SK-MEL-5 (cell line): ENCODE results near the gene TOGARAM1.

DNA sequence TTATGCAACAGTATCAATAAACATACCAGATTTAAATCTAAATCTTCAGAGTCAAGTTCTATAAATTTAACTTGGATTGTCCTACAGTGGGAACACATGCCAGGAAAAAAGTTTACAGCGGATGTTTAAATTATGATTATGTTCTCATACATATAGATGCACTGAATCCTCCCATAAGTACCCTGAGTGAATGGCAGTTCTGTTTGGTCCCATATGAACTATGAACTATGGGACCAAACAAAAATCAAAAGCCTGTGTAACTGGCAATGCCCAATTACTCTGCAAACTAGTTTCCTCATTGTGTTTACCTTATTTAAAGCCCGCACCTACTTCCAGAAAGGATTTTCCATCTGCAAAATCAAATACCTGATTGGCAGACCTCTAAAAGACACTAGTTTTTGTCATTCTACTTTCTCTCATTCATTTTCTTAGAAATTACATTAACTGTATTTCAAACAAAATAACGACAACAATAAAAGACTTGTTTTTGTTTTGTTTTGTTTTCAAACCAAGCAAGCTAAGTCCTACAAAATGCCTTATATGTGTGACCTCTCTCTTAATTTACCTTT lies 2.6 kb downstream of the RALGAPA1 start:
RAMPAGE:
- cytosol, long total RNA = no peak
- long total RNA = no peak
- nucleus, long total RNA = no peak

DNA sequence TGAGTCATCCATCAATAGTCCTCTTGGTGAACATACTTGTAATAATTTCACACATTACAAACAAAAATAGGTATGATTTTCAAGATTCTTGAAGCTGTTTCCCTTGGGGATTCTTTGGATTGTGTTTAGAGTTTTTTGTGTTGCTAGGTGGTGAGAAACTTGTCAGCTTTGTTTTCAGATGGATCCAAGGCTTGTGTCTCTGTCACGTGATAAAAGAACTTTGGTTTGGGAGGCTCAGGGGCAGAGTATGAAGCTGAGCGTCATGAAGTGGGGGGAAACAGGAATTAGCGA lies 243.0 kb downstream of the BRMS1L start:
RAMPAGE:
- cytosol, long total RNA = no peak
- long total RNA = no peak
- nucleus, long total RNA = no peak

DNA sequence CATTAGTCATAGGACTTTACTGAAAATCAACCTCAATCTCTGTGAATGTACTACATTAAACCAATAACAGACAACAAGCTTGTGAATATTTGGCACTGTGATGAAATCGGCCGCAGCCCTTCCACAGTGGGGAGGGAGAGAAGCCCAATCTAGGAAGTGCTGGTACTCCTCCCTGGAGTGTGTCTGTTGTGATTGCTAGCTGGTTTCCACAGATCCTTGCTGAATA lies 102.6 kb downstream of the MBIP start:
RAMPAGE:
- cytosol, long total RNA = no peak
- long total RNA = no peak
- nucleus, long total RNA = no peak

DNA sequence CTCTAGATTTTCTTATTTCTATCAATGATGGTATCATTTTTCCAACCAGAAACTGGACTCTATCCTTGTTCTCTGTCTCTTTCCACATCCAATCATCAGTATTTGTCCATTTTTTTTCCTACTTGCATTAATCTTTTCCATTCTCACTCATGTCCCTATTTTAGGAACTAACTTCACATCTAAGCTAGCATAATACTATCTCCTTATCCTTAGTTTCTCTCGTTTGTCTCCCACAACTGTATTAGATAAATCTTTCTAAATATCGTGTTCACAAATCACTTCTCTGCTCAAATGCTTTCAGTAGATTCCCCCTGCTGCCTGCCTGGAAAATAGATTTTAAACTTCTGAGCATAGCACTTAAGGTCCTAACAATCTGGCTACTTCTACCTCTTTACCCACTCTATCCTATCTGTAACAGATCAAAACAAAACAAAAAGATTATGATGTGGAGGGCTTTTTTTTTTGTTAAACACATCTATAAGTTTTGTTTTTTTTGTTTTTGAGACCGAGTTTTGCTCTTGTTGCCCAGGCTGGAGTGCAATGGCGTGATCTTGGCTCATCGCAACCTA lies 14.6 kb downstream of the MBIP start:
RAMPAGE:
- cytosol, long total RNA = no peak
- long total RNA = no peak
- nucleus, long total RNA = no peak

GRCh38 chr14:37865257-37865607 lies 269.8 kb downstream of the TTC6 start:
RAMPAGE:
- cytosol, long total RNA = no peak
- long total RNA = no peak
- nucleus, long total RNA = no peak

DNA sequence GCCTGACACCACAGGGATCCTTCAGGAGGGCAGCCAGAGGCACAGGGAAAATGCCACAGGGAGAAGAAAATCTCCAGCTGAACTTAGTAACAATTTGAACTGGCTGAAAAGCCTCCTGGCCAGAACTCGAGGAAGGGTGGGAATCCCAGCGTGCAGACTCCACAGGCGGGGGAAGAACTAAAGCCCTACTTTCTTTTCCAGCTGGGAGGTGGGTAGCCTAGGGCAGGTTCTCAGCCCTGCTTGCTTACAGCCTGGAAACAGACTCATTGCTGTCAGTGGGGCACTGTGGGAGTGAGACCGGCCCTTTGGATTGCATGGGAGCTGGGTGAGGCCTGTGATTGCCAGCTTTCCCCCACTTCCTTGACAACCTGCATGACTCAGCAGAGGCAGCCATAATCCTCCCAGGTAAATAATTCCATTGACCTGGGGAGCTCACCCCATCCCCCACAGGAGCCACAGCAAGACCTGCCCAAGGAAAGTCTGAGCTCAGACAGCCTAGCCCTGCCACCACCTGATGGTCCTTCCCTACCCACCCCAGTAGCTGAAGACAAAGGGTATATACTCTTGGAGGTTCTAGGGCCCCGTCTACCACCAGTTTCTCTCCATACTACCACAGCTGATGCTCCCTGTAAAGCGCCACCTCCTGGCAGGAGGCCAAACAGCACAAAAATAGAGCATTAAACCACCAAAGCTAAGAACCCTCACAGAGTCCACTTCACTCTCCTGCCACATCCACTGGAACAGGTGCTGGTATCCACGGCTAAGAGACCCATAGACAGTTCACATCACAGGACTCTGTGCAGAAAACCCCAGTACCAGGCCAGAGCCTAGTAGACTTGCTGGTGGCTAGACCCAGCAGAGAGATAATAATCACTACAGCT lies 294.2 kb downstream of the SEC23A start:
RAMPAGE:
- cytosol, long total RNA = no peak
- long total RNA = no peak
- nucleus, long total RNA = no peak

GRCh38 chr14:39097074-39097607 lies 5.9 kb downstream of the SEC23A start:
RAMPAGE:
- cytosol, long total RNA = no peak
- long total RNA = no peak
- nucleus, long total RNA = no peak

GRCh38 chr14:39416091-39416801 lies 16.0 kb downstream of the FBXO33 start:
RAMPAGE:
- cytosol, long total RNA = no peak
- long total RNA = no peak
- nucleus, long total RNA = no peak

GRCh38 chr14:41606380-41606669 lies 351 bp upstream of the LRFN5 start:
RAMPAGE:
- cytosol, long total RNA = no peak
- long total RNA = no peak
- nucleus, long total RNA = no peak

GRCh38 chr14:44962071-44963225 lies at the start of gene TOGARAM1:
Gene TOGARAM1 (plus strand): TSS chr14:44962190.
RAMPAGE:
- cytosol, long total RNA = no peak
- long total RNA = no peak
- nucleus, long total RNA = no peak

DNA sequence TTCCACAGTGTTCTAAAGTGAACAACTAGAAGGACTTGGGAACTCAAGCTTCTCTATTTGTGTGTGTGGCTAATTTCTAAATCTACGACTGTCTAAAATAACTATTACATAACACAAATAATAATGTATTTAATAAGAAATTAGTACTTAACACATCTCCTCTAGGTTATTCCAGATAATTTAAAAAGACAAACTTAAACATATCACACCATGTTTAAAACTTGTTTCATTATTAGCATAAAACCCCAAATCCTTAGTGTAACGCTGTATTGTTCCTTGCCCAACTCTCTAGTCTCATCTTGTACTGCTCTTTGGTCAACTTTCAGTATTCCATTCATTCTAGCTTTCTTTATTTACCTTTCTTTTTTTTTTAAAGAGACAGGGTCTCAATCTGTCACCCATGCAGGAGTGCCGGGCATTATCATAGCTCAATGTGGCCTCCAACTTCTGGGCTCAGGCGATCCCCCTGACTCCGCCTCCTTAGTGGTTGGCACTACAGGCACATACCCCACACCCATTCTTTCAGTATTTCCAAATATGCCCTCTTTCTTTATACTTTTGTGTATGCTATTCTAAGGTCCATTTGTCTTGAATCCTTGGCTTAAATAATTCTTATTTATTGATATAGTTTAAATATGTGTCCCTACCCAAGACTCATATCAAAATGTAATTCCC lies 33.1 kb downstream of the MIS18BP1 start:
RAMPAGE:
- cytosol, long total RNA = no peak
- long total RNA = no peak
- nucleus, long total RNA = no peak

RAMPAGE:
- cytosol, long total RNA = no peak
- long total RNA = no peak
- nucleus, long total RNA = no peak
Observed at GRCh38 chr14:45232389-45232882, 20.6 kb downstream of the MIS18BP1 start.

GRCh38 chr14:47626398-47627032 lies 48.9 kb downstream of the MDGA2 start:
RAMPAGE:
- cytosol, long total RNA = no peak
- long total RNA = no peak
- nucleus, long total RNA = no peak

DNA sequence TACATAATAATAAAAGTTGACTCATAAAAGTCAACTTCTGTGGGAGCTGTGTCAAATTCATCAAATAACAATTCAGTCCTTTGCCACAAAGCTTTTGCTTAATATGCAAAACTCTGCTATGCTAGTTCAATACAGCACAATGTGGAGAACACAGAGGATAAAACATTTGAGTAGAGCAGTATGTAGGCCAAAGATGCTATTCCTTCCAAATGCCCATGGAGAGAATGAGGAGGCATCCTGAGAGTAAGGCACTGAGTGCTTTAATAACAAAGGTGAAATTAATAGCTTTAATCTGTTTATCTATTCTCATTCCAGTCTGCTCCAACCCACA lies 685.9 kb downstream of the RPS29 start:
RAMPAGE:
- cytosol, long total RNA = no peak
- long total RNA = no peak
- nucleus, long total RNA = no peak

RAMPAGE:
- cytosol, long total RNA = no peak
- long total RNA = no peak
- nucleus, long total RNA = no peak
Observed at GRCh38 chr14:49584288-49585267, 1.6 kb downstream of the RPS29 start.

RAMPAGE:
- cytosol, long total RNA = no peak
- long total RNA = no peak
- nucleus, long total RNA = no peak
Observed at GRCh38 chr14:49828969-49829314, 23.6 kb downstream of the NEMF start.

DNA sequence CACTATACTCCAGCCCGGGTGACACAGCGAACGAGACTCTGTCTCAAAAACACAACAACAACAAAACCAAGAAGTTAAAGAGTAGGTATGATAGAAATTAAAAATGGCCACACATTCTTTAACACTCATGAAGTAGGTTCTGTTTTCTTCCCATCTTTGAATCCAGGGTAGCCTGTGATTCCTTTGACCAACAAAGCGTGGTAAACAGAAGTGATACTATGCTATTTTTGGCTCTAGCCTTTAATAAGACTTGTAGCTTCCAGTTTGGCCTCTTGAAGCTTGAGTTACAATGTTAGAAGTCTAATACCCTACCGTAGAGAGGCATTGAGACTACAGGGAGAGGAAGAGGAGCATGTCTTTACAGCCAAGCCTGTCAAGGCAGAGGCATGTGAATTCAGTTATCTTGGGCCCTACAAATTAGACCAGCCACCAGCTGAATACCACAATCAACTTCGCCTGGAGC lies 4.8 kb upstream of the NEMF start:
RAMPAGE:
- cytosol, long total RNA = no peak
- long total RNA = no peak
- nucleus, long total RNA = no peak

RAMPAGE:
- cytosol, long total RNA = no peak
- long total RNA = no peak
- nucleus, long total RNA = no peak
Observed at GRCh38 chr14:49858239-49858912, 5.8 kb upstream of the NEMF start.

RAMPAGE:
- cytosol, long total RNA = no peak
- long total RNA = no peak
- nucleus, long total RNA = no peak
Observed at GRCh38 chr14:49888375-49888920, 4.4 kb upstream of the ARF6 start.

RAMPAGE:
- cytosol, long total RNA = no peak
- long total RNA = no peak
- nucleus, long total RNA = no peak
Observed at GRCh38 chr14:49970356-49971058, 77.6 kb downstream of the ARF6 start.